Islet of Langerhans (tissue), 1 donor: Measurements from ENCODE around the genes LGMN, ITPK1, GON7, BTBD7 and CCDC197.

- RRBS, result no CpG with 5 or more reads among the region's 9 CpGs
Measured at GRCh38 chr14:92463245-92463595, 50.4 kb upstream of the RIN3 start.

GRCh38 chr14:92555516-92556763 lies 42.4 kb downstream of the RIN3 start:
- RRBS, result 74% methylated on average over 6 of the region's 17 CpGs

DNA sequence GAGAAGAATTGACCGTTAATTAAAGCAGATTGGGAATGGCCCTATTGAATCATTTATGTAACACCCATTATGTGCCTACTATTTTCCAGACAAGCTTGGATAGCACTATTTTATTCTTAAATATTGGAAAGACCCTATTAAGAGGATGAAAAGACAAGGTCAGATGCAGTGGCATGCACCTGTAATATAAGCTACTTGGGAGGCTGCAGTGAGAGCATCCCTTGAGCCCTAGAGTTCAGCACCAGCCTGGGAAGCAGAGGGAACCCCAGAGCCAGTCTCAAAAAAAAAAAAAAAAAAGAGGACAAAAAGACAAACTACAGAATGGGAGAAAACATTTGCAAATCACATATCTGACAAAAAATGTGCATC lies 92.3 kb downstream of the RIN3 start:
- RRBS, result no CpG with 5 or more reads among the region's 1 CpG

- RRBS, result no CpG with 5 or more reads among the region's 13 CpGs
Measured at GRCh38 chr14:92656158-92656710, 92.2 kb downstream of the LGMN start.

DNA sequence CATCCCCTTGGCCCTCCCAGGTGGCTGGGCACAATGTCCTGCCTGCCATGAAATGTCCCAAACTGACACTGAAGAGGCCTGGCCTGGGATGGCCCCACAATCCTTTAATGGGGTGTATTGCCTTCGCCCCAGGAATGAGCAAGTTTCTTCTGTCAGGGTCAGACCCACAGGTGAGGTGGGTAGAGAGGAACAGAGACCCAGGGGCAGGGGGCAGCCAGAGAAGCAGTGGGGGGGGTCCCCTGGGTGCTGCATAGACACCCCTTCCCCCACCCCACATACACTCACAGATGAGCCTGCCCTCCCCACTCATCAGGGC lies 55.9 kb downstream of the LGMN start:
- RRBS, result no CpG with 5 or more reads among the region's 1 CpG

DNA sequence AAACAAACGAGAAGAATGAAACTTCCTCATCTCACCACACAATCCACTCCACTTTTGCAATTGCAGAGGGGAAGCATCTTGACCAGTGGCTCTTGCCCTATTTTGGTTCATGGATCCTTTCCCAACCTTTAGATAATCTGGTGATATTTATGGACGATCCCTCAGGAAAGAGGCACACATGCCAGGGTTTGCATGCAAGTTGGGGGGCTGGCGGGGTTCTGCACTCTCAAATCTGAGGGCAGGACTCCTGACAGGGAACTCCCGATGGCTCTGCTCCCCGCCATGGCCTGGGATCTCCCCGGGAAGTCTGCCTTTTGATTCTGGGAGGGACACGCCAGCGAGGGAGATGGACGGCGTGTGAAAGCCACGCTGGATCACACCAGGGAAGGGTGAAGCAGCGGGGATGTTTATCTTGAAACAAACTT lies 43.7 kb downstream of the LGMN start:
- RRBS, result no CpG with 5 or more reads among the region's 12 CpGs

DNA sequence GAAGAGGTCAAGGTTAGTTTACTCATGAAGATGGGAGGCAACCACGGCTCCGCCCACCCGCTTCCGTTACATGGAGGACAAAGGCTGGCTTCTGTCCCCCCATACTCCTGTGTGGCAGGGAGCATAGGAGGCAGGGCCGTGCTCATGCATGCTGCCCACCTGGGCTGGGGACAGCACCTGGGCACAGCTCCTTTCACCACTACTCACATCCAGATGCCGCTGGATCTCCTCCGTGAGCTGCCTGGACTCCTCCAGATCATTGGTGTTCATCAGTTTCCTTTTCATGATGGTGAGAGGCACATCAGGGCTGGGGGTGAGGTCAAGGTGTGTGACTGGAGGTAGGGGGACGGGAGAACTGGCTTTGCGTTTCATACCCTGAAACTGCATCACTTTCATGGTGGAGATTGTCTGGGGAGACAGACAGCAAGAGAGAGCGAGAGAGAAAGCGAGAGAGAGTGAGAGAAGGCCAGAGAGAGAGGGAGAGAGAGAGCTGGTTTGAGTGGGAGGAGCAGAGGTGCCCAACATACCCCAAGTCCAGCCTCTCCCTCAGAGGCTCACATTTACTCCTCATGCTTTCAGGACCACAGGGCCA lies 38.9 kb downstream of the LGMN start:
- RRBS, result no CpG with 5 or more reads among the region's 11 CpGs

DNA sequence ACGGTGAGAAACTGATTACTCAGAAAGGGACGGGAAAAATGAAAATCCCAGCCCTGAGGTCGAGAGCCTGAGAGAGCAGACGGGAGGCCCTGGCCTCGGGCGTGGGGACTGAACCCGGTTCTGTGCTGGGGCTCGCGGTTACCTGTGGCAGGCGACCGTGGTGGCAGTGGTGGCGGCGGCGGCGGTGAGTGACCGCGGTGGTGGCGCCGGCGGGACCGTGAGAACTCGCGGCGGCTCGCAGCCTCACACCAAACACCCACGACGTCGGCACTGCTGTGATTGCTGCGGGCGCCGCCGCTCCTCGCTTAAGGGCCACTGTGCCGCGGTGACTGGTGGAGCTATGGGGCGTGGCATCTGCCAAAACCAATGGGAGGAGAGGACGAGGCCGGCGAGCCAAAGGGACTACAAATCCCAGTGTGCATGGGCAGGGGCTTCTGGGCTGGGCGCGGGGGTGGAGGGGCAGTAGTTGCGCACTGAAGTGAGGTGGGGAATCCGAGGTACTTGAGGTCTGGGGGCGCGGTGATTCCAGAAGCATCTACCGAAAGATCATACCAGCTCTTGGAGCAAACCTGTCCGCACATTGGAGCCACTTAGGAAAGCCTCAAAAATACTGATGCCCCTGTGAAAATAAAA lies at the start of gene LGMN:
LGMN (minus strand) TSS at position 281 of the 633 bp plus-strand sequence.
- RRBS, result 2% methylated on average over 11 of the region's 47 CpGs

DNA sequence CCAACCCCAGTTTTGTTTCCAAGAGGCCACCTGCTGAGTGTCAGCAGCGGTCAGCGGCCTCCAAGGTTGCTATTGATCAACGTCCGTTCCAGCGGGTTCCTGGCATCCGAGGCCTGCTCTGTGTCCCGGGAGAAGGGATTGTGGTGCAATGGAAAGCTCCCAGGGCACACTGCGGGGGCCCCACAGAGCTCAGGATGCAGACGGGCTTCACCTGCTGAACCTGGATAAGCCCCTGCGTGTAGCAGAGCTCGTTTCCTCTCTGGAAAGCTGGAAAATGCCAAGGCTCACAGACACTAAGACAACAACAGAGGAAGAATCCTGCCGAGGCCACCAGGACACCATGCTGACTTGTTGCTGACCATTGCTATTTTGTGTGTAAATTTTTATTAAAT lies 44.8 kb upstream of the CHGA start:
- RRBS, result no CpG with 5 or more reads among the region's 12 CpGs

DNA sequence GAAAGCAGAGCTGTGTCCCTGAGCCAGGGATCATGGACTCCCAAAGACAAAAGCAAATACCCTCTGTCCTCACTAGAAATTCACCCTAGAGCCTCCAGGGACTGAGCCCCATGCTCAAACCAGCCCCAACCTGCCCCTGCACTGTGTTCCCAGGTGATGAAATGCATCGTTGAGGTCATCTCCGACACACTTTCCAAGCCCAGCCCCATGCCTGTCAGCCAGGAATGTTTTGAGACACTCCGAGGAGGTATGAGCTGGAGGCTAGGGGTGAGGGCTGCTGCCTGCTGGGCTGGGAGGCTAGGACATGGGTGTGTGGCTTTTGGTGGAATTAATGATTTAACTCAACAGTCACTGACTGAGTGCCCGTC lies 3.5 kb downstream of the CHGA start:
- RRBS, result no CpG with 5 or more reads among the region's 4 CpGs

GRCh38 chr14:92932330-92933081 lies 9.6 kb downstream of the CHGA start:
- RRBS, result 83% methylated on average over 6 of the region's 29 CpGs

GRCh38 chr14:93044139-93044562 lies 71.6 kb downstream of the ITPK1 start:
- RRBS, result no CpG with 5 or more reads among the region's 9 CpGs

GRCh38 chr14:93115067-93116156 lies at the start of gene ITPK1:
Gene ITPK1 (minus strand): TSS chr14:93115925.
- RRBS, result 3% methylated on average over 54 of the region's 155 CpGs

DNA sequence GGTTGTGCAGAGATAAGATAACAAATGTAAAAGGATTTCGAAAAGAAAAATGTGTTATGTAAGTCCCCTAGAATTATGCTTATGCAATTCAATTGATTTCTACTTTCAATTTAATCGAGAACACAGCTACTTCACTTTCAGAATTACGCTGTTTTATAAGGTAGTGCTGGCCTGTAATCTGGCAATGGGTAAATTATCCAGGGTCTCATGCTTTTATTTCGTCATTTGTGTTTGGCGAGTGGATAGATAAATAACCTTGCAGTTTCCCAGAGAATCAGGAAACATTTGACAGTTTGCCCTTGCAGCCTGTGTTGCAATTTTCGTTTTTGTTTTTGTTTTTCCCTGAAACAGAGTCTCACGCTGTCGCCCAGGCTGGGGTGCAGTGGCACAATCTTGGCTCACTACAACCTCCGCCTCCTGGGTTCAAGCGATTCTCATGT lies 33.6 kb downstream of the MOAP1 start:
- RRBS, result no CpG with 5 or more reads among the region's 10 CpGs

- RRBS, result 3% methylated on average over 17 of the region's 44 CpGs
Measured at GRCh38 chr14:93206472-93207165, at the start of gene GON7. Gene GON7 (minus strand): TSS chr14:93207065.

DNA sequence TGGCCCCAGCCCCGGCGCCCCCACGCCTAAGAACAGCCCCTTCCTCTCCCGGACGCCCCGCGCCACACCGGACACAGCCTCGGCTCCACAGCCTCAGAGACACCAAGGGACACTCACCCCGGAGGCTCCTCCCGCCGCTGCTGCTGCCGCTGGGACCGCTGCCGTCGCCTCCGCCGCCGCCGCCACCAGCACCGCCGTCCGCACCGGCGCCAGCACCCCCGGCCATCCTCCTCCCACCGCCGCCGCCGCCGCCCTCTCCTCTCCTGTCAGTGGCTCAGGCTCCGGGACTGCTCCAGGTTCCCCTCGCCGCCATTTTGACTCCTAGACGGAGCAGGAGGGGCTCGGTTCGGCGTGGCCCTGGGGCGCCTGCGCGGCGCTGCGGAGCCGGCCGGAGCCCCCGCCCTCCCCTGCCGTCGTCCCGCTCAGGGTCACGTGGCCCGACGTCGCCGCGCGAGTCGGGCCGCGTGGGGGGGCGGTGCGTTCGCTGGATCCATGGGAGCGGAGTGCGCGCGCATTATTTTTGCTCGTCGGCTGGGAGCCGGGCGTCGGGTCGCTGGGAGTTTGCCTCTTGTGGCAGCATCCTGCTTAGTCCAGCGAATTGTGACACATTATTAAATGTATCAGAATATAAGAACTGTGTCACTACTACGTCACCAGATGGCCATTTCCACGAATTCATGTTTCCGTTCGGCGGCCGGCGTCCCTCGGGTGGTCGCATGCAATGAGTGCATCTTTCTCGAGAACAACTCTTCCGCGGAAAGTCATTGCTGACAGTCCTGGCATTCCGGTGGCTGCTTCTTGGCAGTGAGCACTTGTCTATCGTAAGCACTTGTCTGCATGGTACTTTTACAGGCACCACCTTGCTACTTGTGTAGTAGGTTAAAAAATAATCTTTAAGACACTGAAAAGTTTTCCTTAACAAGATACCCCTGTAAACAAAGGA lies at the start of gene BTBD7:
BTBD7 (minus strand) TSS at position 334 of the 943 bp plus-strand sequence.
- RRBS, result 4% methylated on average over 31 of the region's 87 CpGs

DNA sequence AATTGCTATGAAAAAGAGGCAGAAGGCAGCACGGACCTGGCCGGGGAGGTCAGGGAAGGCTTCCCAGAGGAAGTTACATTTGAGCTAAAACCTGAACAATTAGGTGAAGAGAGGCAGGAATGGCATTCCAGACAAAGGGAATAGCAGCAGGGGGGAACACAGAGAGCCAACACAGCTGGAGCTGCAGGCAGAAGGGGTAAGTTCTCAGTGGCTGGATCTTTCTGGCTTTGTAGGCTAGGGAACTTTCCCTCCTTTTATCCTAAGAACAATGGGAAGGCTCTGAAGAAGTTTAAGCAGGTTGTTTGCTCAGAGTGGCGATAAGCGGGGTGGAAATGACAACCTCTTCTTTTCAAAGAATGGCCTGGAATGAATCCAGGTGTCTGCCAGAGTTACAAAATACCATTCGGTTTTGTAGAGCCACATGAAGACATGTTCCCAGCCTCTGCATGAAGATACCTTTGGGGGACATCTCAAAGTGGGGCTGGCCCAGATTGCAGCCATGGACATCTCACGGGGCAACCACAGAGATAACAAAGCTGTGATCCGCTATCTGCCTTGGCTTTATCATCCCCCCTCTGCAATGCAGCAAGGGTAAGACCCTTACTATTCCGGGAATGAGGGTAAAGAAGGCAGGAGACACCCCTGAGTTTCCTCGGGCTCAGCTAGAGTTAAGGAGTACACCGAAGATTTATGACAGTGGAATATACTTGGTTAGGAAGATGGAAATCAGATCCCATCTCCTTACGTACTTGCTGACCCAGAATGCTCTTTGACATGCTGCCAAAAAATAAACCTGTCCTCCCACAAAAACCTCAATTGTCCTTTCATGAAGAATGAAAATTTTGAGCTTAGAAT lies 99.8 kb downstream of the PRIMA1 start:
- RRBS, result no CpG with 5 or more reads among the region's 11 CpGs

DNA sequence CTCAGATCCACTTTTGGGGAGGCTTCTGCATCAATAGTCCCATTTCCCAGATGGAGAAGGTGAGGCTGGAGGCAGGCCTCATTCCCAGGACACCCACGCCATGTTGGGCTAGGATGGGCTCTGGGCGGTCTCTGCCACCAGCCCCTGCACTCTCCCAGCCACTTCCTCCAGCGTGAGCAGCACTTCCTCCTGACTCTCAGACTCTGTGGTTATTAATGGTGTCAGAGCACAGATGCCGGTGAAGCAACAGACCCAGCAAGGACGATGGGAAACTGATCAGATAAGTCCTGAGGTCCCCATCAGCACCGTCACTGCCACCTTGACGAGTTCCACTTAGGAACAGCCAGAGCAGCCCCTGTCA lies 21.2 kb downstream of the ASB2 start:
- RRBS, result no CpG with 5 or more reads among the region's 7 CpGs

- RRBS, result no CpG with 5 or more reads among the region's 17 CpGs
Measured at GRCh38 chr14:93994783-93995793, 2.0 kb upstream of the CCDC197 start.

DNA sequence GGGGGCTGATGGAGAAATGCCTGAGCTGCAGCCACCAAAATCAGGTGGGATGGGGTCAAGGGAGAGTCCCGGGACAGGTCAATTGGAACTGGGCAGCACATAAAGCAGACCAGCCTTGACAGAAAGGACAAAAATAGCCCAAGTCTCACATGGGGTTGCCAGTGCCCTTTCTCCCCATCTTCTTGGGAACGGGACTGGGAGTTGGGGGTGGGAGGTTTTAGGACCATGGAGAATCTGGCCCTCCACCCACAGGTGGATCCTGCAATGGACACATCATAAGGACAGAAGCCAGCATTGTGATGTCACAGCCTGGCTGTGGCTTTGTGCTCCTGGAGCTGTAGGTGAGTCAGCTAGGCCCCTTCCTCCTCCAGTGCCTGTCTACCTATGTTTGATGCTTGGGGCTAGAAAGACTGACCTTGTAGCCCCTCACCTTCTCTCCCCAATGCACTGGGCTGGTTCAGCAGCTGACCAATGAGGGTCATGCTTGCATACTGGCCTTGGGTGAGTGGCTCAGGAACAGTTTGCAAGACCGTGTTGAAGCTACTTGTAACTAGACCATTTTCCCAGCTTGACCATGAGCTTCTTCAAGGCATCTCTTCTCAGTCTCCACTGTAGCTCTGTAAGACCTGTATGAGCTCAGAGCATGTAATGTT lies at the start of gene CCDC197:
CCDC197 (plus strand) TSS at position 349 of the 653 bp plus-strand sequence.
- RRBS, result no CpG with 5 or more reads among the region's 3 CpGs